ENCODE measurements around the gene SCNN1A.

DNA sequence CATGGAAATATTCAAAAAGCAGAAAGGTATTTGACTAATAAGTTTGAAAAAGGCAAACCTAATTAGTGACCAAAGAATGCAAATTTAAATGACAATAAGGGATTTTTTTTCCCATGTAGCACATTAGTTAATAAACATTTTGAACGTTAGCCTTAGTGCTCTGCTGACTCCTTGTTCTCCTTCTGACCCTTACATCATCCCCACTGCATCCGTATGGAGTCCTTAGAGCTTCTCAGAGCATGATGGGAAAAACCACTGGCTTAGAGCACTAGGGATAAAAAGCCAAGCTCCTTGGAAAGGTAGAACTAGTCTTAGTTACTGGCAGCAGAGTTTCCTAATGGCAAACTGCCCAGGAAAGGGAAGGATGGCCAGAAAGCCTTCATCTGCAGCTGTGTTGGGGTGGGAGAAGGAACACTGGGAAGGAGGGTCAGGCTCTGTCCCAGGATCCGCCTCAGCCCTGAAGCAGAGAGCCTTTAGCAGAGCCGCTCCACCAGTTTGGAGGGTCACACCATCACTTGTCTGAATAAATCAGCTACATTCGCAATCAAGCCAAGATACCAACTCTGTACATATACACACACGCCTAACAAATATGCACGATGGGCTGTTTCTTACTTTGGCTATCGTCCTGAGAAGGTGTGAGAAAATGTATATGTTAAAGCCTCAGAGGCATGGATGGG, 18.8 kb upstream of the GALNT8 start:
- PRO-cap: no peak
- RAMPAGE, long total RNA: no peak

DNA sequence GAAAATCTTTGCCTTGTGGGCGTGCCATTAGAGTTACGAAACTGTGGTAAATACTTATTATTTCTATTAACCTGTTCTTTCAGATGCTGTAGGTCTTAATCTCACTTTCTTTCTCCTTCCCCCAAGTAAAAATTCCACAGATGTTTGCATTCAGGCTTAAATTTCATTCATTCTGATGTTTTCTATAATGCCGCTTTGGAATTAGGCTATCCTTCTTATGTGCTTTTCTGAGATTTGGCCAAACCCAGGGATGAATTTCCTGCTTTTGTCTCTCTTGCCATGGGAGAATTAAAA, 71.0 kb downstream of the KCNA5 start:
- PRO-cap: no peak
- RAMPAGE, long total RNA: no peak

DNA sequence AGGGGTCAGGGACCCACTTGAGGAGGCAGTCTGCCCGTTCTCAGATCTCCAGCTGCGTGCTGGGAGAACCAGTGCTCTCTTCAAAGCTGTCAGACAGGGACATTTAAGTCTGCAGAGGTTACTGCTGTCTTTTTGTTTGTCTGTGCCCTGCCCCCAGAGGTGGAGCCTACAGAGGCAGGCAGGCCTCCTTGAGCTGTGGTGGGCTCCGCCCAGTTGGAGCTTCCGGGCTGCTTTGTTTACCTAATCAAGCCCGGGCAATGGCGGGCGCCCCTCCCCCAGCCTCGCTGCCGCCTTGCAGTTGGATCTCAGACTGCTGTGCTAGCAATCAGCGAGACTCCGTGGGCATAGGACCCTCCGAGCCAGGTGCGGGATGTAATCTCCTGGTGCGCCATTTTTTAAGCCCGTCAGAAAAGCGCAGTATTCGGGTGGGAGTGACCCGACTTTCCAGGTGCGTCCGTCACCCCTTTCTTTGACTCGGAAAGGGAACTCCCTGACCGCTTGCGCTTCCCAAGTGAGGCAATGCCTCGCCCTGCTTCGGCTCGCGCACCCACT, 141.6 kb upstream of the NTF3 start:
- PRO-cap: no peak
- RAMPAGE, long total RNA: no peak

- PRO-cap: no peak
- RAMPAGE, long total RNA: no peak
Measured at GRCh38 chr12:5333039-5333451, 98.9 kb upstream of the NTF3 start.

DNA sequence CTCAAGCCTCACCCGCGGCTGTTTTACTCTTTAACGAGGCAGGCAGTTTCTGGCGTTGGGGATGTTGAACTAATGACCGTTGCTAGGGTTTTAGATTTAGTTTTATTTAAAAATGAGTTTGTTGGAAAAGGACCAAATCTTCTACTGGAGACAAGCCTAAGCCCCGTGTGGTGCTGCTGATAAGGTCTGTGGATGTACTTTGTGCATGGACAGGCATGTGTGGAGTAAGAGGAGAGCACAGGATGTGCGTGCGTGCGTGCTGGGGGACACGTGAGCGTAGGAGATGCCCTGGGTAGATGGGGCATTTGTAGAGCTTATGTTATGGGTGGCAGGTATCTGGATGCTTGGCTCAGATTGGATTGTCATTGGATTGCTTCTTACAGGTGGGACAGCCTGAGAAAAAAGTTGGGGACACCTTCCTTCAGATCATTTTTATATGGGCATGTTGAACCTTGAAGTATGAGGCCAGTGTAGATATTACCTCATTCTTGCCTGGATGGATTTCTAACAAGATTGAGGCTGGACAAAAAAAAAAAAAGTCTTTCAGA, 5.8 kb downstream of the NTF3 start:
- PRO-cap: no peak
- RAMPAGE, long total RNA: no peak

- PRO-cap: no peak
- RAMPAGE, long total RNA: no peak
Measured at GRCh38 chr12:5499978-5500654, 68.2 kb downstream of the NTF3 start.

DNA sequence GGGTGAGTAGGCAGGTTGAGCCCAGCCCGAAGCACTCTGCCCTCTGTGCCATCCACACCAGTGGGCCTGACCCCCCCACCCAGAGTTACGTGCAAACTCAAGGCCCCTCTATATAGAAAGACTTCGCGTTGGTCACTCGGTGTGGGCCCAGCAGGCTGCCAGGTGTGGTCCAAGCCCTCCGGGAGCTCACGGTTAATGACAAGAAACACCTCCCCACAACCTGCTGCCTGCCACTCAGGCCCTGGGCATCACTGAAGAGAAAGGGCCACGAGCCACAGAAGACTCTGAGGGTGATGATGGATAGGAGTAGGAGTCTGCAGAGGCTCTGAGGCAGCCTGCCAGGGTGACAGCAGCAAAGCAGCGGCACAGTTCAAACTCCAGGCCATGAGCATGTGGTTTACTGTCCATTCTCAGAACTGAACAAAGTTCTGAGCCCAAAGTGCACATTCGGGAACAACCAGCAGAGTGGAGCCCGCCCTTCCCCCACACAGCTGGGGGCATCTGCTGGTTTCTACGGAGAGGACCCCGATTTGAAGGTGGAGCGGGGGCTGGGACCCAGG, 66.0 kb downstream of the VWF start:
- PRO-cap: no peak
- RAMPAGE, long total RNA: no peak

DNA sequence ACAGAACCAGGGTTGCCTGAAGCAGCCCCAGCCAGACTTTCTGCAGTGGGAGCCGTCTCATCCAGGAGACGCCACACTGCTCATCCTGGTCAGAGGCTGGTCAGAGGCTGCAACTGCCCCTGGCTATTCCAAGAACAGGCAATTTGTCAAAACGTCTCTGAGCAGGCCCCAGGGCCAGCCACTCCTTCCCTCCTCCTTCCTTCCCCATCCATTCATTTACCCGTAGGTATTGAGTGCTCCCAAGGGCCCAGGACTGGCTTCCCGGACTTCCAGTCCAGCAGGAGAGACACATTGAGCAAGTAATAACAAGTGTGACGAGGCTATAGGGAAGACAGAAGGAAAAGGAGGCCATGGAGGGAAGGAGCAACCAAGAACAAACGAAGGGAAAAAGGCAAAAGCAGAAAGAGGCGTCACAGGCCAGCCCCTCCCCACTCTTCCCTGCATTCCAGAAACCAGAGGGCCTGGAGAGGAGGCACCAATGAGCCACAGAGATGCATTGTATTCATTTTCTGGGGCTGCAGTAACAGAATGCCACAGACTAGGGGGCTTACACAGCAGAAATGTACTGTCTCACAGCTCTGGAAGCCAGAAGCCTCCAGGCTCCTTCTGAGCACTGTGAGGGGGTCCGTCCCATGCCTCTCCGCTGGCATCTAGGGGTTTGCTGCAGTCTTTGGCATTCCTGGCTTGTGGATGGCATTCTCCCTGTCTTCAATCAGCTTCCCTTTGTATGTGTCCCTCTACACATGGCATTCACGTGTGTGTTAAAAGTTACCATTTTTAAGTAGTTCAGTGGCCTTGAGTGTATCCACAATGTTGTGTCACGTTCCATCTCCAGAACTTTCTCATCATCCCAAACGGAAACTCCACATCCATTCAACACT, 20.9 kb upstream of the CD9 start:
- PRO-cap: no peak
- RAMPAGE, long total RNA: no peak

DNA sequence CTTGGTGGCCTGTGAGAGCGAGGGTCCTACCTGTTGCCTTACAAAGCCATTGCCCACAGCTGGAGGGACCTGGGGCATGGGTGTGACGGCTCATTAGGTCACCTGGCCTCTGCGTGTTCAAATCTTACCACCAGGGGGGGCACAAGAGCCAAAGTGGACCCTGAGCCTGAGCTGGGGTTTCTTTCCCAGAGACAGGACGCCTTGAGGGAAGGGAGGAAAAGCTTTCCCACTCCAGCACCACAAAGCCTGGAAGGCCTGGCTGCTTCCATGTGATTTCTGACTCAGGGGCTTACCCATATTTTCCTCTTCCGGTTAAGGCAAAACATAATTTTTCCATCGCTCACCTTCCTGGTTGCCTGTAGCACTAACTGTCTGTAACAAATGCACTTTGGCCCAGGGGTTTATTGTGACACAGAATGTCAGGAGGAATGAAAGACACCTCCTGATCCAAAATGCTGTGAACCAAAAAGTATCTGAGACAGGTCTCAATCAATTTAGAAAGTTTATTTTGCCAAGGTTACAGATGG, 4.4 kb upstream of the CD9 start:
- PRO-cap: no peak
- RAMPAGE, long total RNA: no peak

DNA sequence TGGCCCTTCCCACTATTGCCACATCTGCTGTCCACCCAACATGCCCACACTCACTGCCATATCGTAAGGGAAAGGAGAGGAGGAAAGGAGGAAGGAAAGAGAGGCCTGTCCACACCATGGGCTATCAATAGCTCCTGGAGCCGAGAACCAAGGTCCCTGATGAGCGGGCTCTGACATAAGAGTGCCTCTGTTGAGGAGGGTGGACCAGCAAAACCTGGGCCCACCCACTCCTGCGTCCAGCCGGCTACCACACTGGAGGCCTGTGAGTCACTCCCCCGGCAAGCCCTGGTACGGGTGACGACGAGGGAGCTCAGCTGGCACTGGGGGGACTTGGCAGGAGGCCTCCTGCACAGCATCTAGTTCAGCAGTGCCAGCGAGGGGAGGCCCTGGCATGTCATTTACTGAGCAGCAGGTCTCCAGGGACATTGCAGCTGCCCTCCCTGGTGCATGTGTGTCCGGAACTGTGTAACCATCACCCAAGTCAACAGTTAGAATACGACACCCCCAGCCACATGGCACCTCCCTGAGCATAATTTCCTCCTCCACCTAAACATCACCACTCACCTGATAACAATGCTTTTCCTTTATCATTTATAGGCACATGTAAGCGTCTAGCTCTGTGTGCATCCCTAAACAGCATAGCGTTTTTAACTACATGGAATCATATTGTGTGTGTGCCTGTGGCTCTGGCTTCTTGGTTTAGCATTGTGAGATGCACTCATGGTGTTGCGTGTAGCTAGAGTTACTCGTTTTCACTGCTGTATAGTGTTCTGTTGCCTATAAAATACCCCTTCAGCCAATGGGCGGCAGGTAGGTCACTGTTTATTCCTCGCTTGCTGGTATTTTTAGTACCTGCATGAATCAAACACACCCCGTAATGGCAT, 24.4 kb downstream of the CD9 start:
- PRO-cap: no peak
- RAMPAGE, long total RNA: no peak

- PRO-cap: no peak
- RAMPAGE, long total RNA: no peak
Measured at GRCh38 chr12:6226465-6227219, 26.4 kb downstream of the CD9 start.

DNA sequence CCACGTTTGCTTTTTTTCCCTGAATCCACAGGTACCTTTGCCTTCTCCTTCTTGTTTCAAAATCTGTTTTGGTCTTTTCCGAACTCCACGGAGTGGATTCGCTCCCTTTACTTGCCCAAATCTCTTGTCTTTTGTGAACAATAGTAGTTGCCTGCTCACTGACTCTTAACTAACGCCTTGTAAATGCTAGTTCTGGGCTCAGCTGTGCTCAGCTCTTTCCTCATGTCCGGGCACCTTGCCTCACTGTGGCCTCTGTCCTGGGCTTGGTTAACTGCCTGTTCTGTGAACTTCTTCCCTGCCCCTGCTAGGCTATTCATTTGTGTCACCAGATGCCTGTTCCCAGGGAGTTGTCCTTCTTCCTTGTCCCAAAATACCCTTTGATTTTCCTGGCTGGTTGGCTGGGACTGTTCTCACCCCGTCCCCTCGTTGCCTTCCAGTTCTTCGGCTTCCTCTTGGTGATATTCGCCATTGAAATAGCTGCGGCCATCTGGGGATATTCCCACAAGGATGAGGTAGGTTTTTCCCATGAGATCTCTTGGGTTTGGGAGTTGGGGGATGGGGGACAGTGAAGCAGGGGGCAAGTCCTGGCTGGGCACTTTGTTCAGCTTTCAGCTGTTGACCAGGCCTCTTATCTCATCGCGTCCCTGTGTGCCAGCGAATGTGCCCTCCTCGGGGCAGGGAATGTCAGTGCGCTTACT, 32.9 kb downstream of the CD9 start:
- PRO-cap: no peak
- RAMPAGE, long total RNA: no peak

DNA sequence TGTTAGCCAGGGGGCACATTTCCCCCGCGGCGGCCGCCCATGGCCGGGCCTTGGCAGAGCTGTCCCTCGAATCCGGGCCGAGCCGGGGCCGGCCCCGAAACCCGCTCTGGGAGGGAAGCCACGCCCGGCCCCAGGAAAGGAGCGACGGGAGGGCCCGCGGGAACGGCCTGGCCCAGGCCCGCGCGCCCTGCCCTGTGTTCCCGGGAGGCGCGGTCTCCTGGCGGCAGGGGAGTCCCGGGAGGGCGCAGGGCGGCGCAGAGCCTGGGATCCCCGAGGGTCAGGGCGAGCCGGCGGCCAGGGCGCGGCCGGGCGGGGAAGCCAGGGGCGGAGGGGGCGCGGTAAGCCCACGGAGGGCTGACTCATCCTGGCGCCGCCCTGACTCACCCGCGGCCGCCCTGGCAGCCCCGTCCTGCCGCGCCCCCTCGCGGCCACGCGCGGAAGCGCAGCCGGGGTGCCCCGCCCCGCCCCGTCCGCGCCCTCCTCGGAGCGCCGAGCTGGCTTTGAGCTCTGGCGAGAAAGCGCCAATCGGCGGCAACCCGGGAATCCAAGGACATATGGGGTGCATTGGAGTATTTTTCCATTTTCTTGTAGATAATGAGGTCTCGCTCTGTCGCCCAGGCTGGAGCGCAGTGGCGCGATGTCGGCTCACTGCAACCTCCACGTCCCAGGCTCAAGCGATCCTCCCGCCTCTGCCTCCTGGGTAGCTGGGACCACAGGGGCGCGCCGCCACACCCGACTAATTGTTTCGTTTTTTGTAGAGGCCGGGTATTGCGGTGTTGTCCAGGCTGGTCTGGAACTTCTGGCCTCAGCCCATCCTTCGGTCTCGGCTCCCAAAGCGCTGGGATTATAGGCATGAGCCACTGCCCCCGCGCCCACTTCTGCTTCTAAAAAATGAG, 31.8 kb upstream of the PLEKHG6 start:
- PRO-cap: no peak
- RAMPAGE, long total RNA: no peak

- PRO-cap: no peak
- RAMPAGE, long total RNA: no peak
Measured at GRCh38 chr12:6332816-6333074, 9.1 kb downstream of the TNFRSF1A start.

DNA sequence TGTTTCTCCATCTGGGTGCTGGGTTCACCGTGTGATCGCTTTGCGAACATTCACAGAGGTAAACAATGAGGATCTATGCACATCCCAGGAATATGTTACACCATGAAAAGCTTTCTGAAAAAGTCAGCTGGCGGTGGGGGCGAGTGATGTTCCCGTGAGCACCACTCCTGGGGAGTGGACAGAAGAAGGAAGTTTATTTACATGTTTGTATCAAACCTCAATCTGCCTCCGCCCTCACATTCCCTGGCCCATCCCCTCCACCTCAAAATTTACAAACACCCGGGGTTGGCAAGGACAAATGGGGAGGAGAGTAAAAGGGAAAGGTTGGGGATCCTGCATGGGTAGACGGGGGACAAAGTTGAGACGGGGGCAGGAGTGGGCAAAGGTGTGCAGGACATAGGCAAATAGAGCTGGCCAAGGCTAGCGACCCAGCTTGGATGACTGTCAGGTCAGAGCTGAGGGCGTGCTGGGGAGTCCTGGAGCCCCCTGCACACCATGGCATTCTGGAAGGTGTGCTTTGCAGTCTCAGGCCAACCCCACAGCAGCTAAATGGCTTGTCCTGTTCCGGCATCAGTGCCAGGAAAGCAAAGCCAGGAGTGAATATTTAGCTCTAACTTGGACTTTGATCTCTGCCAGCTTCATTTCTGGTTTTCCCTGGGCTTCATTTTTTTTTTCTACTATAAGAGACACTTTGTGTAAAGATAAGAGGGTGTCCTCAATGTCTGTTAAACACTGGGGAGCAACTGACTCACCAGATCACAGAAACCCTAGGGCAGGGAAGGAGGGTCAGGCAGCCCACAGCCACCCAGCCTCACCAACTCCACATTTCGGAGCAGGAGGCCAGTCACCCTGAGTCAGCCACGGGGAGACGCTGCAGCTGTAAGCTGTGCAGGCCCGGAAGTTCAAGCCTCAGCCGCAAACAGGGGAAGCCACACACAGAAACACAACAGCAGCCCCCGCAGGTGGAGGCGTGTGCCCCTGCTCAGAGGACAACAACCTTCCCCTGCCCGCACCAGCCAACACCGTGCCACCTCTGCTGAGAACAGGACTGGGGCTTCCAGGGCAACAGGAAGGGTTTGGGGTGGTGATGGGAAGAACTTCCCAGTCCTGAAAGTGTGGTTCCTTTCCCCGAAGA, 6.6 kb downstream of the TNFRSF1A start:
- PRO-cap: unidirectional peak, plus-strand start at position 912 of the sequence
- RAMPAGE, long total RNA: no peak

DNA sequence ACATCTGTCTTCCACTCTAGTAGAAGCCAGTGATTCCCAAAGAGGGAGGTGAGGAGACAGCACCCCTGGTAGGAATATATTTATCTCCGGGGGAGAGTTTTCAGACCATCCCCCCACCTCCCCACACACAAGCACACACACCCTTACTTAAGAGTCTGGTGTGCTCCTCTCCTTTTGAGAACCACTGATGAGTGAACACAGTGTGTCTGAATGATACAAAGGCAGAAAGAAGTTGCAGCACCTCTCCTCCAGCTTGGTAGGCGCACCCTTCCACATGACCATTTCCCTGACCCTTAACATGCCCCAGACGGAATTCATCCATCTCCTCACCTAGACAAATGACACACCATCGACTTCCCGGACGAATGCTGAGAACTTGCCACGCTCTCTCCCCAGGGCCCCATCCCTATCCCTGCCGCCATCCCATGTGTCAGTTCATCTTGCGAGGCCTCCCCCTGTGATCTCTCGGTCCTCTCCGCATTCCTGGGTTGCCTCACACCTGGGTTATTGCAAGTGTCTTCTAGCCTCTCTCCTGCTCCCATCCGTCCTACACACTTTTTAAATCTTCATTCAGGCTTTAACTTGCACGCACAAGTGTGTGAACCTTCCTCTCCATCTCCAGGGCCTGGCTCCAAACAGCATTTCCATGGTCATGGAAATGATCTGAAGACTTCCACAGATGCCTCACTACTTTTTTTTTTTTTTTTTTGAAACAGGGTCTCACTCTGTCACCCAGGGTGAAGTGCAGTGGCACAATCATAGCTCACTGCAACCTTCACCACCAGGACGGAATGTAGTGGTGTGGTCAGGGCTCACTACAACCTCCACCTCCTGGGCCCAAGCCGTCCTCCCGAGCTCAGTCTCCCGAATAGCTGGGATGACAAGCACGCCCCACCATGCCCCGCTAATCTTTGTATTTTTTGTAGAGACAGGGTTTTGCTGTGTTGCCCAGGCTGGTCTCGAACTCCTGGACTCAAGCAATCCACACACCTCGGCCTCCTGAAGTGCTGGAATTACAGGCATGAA, 3.7 kb downstream of the TNFRSF1A start:
- PRO-cap: no peak
- RAMPAGE, long total RNA: no peak

DNA sequence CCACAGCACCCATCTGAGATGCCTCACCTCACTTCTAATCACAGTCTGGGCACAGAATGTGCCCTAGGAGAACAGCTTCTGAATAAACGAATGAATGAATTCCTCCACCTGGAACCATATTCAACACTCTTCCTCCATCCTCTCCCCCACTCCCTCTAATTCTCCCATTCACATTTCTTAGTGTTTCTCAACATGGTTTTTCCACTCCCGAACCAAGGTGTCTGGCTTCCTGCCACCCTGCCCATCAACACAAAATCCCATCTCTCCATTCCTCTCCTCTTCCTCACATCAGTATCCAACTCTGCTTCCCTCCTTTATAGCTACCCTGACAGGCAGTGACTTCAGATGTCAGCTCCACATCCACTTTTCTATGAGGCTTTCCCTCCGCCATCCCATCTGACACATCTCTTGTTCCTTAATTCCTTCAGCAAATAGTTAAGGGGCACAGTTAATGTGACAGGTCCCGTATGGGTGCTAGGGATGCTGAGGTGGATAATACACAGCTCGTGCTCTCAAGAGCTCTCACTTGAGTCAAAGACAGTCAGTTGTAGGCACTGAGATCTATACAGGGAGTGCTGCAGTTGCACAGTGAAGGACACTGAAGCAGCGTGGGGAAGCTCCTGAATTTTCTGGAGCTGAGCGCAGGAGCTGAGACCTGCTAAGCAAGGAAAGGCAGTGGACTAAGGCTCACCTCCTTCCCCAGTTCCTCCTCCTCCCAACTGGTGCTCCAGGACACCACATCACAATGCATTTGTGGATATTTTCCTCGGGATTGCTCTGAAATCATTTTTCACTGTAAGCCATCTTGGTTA, 2.8 kb downstream of the TNFRSF1A start:
- PRO-cap: no peak
- RAMPAGE, long total RNA: no peak

DNA sequence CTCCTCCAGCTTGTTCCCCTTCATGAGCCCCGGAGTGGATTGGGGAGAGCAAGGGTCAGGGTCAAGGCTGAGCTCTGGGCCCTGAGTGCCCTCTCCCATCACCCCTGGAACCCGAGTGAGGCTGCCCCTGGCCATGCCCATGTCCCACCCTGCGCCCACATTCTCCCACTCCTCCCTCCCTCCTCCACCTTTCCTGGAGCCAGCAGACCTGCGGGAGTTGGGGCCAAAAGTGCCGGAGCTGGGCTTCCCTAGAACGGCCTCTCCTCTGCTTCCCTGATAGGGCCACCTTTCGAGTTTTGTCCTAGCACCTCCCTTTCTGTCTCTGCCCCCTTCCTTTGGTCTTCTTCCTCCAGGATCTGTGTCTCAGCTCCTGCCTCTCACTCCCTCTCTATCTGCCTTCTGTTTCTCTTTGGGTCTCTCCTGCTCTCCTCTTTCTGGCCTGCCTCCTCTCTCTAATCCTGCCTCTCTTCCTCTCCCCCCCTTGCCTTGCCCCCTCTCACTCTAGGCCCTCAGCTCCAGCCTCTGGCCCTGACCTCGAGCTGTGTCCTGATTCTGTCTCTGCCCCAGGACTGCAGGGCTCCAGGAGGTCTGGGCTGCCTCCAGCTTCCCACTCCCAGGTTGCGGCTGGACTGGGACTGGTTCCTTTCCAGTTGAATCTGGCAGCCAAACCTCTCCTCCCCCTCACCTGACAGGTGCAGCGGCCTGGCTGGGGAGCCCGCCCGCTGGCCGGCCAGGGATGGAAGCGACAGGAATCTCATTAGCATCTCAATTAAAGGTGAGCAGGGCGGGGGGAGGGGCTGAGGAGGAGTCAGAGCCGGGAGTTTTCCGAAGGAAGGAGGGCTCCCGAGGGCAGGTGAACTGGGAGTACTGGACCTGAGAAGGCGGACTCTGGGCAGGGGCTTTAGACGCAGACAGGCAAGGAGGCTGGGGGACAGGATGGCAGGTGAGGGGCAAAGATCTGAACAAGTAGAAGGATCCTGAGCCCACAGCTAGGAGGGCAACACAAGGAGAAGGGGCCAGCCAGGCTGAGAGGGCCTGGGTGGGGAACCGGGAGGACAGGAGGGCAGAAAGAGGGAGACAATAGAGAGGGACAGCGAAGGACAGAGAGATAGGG, at the start of gene SCNN1A:
Gene SCNN1A, minus strand, starts transcription at position 744 of the 1,114 bp plus-strand sequence.
- PRO-cap: no peak
- RAMPAGE, long total RNA: no peak

DNA sequence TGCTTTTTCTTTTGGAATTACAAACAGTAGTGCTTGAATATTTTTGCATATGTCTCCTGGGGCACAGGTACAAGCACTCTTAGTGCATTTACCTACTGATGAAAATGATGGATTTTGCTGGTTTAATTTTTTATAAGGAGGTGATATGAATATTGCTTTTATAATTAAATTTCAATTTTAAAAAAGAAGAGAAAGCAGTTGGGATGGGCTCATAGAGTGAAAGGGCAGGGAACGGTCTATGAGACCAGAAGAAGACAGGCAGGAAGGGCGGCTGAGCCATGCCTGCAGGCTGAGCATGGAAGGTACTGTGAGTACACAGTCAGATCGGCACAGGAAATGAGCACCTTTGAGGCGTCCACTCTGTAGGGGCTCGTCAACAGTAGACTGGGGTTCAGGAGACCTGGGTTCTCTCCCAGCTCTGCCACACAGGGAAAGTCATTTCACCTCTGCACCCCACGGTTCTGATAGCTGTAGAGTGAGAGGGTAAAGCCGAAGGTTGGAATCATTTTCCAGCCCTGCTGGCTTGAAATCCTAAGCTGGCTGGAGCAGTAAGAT, 10.7 kb upstream of the CD27 start:
- PRO-cap: no peak
- RAMPAGE, long total RNA: no peak

GRCh38 chr12:6469830-6470105, 709 bp downstream of the VAMP1 start:
- PRO-cap: no peak
- RAMPAGE, long total RNA: no peak

Data from OCI-LY7 (cell line).